Body of pancreas (tissue), 2 donors: ENCODE measurements around a stretch of chrX.

DNA sequence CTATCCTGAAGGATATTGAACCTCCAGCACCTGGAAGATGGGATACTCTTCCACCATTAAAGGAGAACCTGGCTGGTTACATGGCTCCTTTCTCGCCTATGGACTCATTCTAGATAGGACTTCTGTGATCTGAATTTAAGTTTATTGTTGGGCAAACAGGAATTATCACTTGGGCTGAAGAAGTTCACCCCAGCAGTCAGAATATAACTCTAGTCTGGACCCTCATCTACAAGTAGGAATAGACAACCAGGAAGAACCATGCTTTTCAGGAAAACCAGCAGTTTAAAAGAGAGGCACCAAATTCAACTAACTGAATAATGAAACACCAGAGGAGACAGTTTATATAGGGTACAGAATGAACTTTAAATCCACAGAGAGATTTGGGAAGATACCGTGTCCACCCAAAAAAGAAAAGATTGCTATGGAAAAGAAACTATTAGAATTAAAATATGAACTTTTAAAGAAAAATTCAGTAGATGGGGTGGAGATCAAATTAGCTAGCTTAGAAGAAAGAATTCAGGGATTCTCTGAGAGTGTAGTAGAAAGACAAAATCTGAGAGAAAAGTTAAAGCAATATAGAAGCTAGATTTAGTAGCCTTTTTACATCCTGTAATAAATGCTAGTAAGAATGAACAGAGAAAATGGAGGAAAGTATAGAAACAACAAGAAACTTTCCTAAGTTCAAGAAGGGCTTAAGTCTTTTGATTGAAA is 17.8 kb downstream of the ZFX start:
- PRO-cap, result no peak
- RAMPAGE, long total RNA, 2 experiments, result no peak in any of the 2 experiments

DNA sequence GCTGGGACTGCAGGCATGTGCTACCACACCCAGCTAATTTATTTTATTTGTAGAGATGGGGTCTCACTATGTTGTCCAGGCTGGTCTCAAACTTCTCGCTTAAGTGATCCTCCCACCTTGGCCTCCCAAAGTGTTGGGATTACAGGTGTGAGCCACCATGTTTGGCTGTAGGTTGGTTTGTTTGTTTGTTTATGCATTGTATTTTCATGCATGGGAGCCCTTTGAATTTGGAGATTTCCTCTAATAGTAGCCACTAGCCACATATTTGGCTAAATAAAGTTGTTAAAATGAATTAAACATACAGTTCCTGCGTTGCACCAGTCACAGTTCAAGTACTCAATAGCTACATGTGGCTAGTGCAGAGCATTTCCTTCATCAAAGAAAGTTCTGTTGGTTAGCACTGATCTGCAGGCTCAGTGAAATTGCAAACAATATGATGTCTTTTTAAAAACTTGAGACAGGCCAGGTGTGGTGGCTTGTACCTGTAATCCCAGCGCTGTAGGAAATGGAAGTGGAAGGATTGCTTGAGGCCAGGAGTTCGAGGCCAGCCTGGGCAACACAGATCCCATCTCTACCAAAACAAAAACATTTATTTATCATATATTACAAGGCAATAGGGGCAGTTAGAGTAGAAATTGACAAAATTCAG is 47.3 kb downstream of the ZFX start:
- PRO-cap, result no peak
- RAMPAGE, long total RNA, 2 experiments, result no peak in any of the 2 experiments

GRCh38 chrX:24242591-24243346 is 71.1 kb downstream of the SUPT20HL2 start:
- PRO-cap, result no peak
- RAMPAGE, long total RNA, 2 experiments, result no peak in any of the 2 experiments

DNA sequence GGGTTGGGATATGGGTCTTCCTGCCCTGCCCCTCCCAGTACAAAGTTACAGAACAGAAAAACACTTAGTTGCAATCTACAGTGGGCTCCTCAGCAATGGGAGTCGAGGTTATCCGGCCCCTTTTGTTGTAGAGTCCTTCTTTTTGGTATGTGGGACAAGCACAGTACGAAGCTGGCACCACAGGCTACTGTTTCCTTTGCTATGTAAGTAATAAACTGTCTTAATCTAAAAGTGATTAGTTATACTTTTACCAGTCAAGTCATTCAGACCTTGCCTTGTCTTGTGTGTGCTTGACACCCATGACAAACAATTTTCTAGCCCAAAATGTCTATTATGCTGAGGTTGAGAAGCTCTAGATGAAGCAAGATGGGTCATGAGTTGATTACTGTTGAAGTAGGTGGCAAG is 15.5 kb upstream of the PCYT1B start:
- PRO-cap, result no peak
- RAMPAGE, long total RNA, 2 experiments, result no peak in any of the 2 experiments

- PRO-cap, result no peak
- RAMPAGE, long total RNA, 2 experiments, result no peak in any of the 2 experiments
Observed at GRCh38 chrX:27987805-27988004, 6.5 kb upstream of the DCAF8L1 start.

DNA sequence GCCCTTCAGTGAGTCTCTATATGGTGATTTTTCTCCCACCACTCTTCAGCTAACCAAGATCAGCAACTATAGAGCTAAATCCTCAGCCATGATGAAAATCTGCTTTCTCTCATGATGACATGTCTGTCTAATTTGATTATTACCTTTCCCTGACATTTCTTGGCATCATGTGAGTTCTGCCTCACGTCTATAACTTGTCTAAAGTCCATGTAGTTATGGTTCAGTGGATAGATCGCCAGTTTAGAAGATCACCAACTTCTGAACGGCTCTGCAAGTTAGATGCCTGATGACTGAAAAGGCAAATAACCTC is 14.9 kb upstream of the DCAF8L1 start:
- PRO-cap, result no peak
- RAMPAGE, long total RNA, 2 experiments, result no peak in any of the 2 experiments

DNA sequence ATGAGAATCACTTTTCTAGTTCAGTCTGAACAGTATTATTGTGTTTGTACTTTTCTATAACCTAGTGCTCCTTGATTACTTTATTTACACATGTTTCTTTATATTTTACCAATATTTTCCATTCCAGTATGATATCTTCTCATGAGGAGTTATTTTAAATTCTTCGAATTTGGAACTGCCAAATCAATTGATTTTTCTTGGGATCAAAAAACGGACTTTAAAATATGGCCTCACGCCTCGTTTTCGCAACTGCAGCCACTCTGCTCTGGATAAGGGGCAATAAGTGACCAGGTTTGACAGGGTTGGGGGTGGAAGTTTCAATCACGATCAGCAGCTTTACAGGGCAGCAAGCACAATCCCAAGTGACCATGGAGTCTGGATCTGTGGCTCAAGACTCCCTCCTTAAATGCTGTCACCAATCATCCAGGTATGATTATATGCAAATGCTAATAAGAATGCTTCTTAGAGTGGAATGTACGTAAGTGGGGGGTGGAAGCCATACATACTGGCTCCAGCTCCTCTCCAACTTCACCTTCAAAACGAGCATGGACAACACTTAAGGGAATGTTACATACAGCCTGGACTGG is 176.8 kb upstream of the DCAF8L1 start:
- PRO-cap, result no peak
- RAMPAGE, long total RNA, 2 experiments, result no peak in any of the 2 experiments

GRCh38 chrX:28206647-28207153 is 225.5 kb upstream of the DCAF8L1 start:
- PRO-cap, result no peak
- RAMPAGE, long total RNA, 2 experiments, result no peak in any of the 2 experiments

DNA sequence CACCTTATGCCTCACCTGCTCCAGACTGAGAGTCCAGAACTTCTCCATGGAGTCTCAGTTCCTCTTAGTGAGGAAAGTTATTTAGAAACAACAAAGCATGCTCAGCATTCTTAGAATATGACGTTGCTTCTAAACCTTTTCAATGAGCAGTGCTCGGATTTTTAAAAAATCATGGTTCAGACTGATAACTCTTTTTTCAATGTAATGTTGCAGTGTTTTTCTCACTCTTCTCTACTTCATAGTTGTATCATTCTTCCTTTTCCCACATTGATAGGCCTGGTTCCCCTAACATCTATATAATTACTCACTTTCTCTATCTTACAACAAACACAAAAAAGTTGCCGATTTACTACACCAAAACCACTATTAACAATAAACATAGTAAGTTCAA is 106.2 kb upstream of the IL1RAPL1 start:
- PRO-cap, result no peak
- RAMPAGE, long total RNA, 2 experiments, result no peak in any of the 2 experiments

DNA sequence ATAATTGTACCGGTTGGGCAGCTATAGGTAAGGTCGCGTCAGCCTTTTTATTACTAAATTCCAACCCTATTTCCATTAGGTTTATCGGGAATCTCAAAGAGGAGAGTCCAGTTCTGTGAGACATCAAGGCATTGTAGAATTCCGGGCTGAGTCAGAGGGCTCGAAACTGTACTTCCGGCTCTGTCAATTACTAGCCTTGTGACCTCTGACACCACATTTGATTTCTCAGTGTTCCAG is 4.3 kb downstream of the IL1RAPL1 start:
- PRO-cap, result no peak
- RAMPAGE, long total RNA, 2 experiments, result no peak in any of the 2 experiments

DNA sequence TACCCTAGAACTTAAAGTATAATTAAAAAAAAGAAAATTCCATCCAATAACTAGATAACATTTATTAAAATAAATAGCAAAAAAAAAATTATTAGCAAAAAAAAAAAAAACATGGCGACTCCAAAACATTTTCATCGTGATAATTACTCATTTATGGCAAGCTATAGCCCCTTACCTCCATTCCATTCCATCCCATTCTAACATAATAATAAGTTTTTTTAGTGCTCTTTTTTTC is 73.1 kb upstream of the MAGEB2 start:
- PRO-cap, result unidirectional peak, plus-strand start at position 97 of the sequence
- RAMPAGE, long total RNA, 2 experiments, result no peak in any of the 2 experiments

GRCh38 chrX:30576919-30577440 is 586 bp downstream of the TASL start:
- PRO-cap, result no peak
- RAMPAGE, long total RNA, 2 experiments, result no peak in any of the 2 experiments

DNA sequence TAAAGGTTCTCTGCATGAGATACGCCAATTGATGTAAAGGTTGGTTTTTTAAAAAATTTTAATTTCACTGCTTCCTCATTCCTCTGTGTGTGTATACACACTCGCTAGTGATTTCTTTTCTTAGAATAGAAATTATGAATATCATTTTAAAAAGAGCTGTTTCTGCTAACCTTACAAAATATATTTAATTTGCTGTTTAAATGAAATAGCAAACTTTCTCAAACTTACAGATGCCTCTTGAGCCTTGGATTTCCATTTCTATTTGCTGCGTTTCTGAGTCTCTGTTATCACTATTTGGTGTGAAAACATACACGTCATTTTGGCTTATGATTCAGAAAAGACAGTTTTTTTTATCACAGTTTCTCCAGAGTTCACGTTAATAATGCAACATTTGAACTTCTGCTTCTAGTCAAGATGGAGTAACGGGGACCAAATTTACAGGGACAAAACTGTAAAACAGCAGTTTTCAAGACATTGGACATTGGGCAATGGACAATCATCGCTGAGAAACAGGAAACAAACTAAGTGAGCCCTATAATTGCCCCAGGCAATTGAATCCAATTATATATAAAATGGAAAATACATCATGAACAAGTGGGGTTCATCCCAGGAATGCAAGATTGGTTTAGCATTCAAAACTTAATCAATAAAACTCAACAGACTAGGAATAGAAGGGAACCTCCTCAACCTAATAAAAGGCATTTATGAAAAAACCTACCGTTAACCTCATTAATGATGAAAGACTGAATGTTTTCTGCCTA is 36.1 kb upstream of the TASL start:
- PRO-cap, result no peak
- RAMPAGE, long total RNA, 2 experiments, result no peak in any of the 2 experiments

GRCh38 chrX:30643017-30643936 is 9.9 kb upstream of the GK start:
- PRO-cap, result no peak
- RAMPAGE, long total RNA, 2 experiments, result no peak in any of the 2 experiments

DNA sequence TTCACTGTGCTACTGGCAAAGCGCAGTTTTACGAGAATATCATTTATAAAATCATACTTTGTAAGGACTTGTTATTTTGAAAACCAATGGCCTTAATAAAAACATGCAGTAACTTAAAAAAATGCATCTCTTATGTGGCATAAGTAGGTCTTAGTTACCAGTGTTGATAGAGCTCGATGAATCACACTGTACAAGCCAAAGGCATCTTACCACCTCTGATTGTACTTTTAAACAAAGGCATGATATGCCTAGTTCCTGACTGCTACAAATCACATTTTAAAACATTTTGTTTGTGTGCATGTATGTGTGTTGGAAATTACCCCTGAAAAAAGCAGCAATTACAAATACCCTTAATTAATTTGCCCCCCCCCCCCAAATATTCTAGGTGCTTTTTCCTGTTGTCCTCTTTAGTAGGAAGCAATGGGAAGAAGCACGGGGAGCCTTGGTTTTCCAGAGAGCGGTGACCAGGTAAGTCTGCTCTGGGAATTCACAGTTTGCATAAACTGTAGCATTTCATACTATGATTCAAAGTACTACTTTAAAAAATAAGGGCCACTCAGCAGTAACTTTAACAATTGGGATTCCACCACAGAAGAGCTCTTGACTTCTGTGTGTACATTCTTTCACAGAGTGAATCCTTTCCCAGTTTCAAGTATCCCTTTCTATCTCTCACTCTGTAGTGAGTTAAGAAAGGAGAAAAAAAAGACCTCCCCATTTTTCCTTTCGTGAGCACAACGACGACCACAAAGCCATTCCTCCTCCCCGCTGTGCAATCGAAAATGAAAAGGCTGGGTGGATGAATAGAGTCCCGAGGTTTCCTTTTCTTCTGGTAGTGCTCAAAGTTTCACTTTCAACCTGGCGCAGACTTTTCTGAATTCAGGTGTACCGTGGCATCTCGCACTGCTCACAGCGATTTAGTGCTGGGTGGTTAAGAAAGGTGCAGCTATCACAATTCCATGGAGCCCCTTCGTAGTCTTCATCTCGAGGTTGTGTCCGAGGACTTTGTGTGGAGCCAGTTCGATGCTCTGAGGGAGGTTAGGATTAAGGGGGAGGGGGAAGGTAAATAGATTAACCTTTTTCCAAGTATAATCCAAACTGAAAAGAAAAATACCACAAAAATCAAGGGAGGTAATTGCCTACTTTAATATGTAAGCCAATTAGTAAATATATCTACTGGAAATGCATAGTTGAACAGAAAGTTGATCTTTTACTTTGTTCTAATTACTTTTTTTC is 58.1 kb downstream of the TAB3 start:
- PRO-cap, result no peak
- RAMPAGE, long total RNA, 2 experiments, result no peak in any of the 2 experiments

DNA sequence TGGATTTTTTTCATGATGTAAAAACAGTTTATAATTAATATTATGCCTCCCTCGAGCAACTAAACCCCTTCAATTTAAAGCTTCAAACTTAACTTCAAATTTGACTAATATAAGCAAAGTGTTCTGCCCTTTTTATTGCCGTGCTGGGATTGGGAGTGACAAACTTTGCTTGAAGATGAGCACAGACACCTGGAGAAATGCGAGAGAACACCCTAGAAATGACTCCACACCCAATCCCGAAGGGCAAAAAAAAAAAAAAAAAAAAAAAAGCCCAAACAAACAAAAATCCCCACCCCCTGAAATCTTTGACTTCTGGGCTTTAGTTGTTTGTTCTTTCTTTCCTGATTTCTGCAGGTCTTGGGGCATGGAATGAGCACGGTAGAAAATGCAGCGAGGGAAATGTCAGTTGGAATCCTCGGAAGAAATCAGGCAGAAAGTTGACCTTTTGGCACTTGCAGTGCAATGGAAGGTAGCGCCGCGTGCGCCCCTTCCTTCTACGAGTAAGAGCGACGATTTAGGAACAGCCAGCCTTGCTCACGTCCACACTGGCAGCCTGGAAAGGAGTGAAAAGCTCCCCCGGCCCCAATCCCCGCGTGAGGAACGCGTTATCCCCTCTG is 194.2 kb upstream of the FTHL17 start:
- PRO-cap, result unidirectional peak, plus-strand start at position 353 of the sequence; unidirectional peak, plus-strand start at position 451 of the sequence
- RAMPAGE, long total RNA, 2 experiments, result no peak in any of the 2 experiments

DNA sequence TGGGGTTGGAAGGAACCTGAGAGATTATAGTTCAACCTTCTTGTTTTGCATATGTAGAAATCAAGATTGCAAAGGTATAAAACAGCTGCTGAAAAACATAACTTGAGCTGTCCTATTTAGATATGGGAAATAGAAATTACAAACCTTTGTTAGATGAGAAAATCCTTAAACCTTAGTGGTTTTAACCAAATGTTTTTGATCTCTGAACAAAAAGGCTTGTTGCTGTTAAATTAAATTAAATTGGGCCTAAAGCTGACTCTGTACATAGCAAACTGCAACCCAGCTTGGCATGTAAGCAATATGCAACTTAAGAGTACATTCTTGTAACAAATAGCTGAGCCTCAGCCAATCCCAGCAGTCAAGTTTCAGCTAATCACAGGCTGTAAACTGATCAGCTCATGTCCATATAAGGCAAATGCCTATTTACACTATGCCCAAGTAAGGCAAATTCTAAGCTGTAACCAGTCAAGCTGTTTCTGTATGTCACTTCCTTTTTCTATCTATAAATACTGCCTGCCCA is 428.9 kb upstream of the FTHL17 start:
- PRO-cap, result no peak
- RAMPAGE, long total RNA, 2 experiments, result no peak in any of the 2 experiments

- PRO-cap, result no peak
- RAMPAGE, long total RNA, 2 experiments, result no peak in any of the 2 experiments
Observed at GRCh38 chrX:31929244-31929897, 857.5 kb upstream of the FTHL17 start.

GRCh38 chrX:33726183-33726628 is 405.9 kb downstream of the FAM47A start:
- PRO-cap, result no peak
- RAMPAGE, long total RNA, 2 experiments, result no peak in any of the 2 experiments

GRCh38 chrX:37817545-37817984 is 29.8 kb downstream of the DYNLT3 start:
- PRO-cap, result no peak
- RAMPAGE, long total RNA, 2 experiments, result no peak in any of the 2 experiments